ENCODE measurements around the gene ZMYND11.

DNA sequence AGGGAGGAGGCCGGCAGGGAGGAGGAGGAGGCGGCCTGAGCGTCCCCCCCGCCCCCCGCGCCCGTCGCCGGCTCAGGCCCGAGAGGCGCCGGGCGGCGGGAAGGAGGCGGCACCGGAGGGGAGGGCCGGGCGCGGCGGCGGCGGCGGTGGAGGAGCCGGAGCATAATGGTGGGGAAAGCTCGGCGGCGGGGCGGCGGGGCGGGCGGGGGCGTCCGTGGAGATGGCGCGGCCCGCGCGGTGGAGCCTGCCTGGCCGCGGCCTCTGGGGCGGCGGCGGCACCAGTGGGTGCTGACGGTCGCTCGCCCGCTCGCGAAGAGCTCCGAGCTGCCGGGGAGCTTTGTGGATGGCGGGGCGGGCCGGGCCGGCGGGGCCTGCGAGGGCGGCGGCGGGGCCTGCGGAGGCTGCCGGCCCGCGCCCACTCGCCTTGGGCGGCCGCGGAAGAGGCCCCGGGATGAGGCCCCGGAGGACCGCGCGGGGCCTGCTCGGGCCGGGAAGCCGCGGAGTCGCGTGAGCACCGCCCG, at the start of gene ZMYND11:
ZMYND11 (plus strand) TSS at position 64 of the 521 bp plus-strand sequence.
- RRBS = 1% methylated on average over 24 of the region's 81 CpGs

DNA sequence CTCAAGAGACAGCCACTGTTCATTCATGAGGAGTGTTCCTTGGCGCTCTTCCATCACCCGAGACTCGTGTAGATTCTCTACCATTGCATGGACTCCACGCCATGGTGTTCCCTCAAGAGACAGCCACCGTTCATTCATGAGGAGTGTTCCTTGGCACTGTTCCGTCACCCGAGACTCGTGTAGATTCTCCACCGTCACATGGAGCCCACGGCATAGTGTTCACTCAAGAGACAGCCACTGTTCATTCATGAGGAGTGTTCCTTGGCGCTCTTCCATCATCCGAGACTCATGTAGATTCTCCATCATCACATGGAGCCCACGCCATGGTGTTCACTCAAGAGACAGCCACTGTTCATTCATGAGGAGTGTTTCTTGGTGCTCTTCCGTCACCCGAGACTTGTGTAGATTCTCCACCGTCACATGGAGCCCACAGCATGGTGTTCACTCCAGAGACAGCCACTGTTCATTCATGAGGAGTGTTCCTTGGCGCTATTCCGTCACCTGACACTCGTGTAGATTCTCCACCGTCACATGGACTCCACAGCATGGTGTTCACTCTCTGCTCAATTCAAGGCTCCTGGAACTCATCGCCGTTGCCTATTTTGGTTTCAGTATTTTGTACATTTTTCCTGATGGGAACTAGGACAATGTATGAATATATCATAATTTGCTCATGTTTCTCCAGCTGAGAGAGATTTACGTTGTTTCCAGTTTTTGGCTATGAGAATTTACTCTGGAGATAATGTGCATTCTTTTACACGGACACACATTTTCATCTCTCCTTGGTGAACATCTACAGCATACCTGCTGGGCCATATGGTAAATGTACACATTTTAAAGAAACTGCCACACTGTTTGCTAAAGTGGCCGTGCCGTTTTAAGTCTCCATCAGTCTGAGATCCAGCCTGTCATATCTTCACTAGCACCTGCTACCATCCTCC, 245.1 kb downstream of the DIP2C start:
- RRBS = no CpG with 5 or more reads among the region's 26 CpGs

- RRBS = no CpG with 5 or more reads among the region's 34 CpGs
Measured at GRCh38 chr10:584878-585697, 104.4 kb downstream of the DIP2C start.

- RRBS = no CpG with 5 or more reads among the region's 9 CpGs
Measured at GRCh38 chr10:600899-601524, 88.5 kb downstream of the DIP2C start.

- RRBS = no CpG with 5 or more reads among the region's 5 CpGs
Measured at GRCh38 chr10:830248-831245, 101.0 kb downstream of the LARP4B start.

DNA sequence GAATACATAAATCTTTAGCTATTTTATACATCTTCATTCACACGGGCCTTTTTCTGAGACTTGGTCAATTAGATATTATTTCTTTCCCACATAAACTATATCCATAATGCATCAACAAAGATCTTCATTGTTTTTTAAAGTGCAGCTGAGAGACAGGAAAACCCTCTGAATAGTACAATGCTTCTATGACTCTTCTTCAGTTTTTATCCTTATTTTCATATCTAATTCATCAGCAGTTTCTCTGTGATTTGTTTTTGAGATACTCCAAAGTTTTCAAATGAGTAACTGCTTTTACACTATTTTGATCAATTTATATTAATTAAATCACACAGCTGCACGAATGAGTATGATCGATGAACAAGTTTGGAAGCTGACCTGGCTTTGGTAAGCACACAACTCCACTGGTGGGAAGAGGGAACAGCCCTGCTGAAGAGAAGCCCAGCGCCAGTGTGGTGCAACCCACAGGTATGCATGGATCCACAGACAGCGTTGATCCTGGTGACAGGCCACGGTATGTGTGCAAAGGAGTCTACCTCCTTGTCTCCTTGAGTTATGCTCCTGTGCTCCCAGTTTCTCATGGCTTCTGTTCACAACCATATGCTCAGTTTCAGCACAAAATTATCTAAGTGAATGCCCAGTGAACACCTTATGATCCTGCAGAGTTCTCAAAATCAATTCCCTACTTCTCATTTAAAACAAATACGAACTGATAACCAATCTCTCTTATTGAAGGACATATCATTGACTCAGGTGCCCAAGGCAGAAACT, 25.3 kb downstream of the LARP4B start:
- RRBS = no CpG with 5 or more reads among the region's 7 CpGs

GRCh38 chr10:983795-984693, 4.2 kb upstream of the GTPBP4 start:
- RRBS = no CpG with 5 or more reads among the region's 9 CpGs

GRCh38 chr10:997057-997751, 9.0 kb downstream of the GTPBP4 start:
- RRBS = no CpG with 5 or more reads among the region's 16 CpGs

GRCh38 chr10:1037059-1038008, 11.6 kb downstream of the IDI1 start:
- RRBS = no CpG with 5 or more reads among the region's 24 CpGs

DNA sequence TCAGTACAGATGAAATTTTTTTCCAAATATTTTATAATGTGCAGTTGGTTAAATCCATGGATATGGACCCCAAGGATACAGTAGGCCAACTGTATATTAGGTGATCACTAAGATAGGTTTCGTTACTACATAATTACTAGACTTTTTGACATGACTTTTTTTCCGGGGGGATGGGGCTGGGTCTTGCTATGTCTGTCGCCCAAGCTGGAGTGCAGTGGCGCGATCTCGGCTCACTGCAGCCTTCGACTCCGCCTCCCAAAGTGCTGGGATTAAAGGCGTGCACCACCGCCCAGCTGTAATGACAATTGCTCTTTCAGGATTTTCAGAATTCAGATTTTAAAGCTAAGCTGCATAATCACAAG, 1.1 kb downstream of the IDI1 start:
- RRBS = no CpG with 5 or more reads among the region's 10 CpGs

GRCh38 chr10:1420427-1421403, 316.6 kb downstream of the ADARB2 start:
- RRBS = 7% methylated on average over 2 of the region's 28 CpGs

DNA sequence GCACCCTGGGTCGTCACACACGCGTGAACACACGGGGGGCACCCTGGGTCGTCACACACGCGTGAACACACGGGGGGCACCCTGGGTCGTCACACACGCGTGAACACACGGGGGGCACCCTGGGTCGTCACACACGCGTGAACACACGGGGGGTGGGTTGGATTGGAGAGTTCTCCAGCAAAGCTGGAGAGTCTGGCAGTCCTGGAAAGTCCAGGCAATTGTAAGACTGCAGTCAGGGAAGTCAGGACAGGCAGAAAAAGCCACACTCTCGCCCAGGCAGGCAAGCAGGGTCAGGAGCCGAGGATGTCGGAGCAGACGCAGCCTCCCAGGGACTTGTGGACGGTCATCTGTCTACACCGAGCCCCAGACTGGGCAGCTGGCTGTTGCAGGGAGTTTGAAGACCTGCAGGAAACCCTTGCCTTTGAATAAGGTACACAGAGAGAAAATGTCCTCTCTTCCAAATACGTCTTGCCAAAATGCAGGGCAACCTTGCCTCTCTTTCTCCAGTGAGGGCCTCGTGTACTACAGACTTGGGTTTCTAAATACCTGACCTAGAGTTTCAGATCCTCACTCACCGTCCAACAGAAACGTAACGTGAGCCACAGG, 176.8 kb downstream of the ADARB2 start:
- RRBS = no CpG with 5 or more reads among the region's 27 CpGs

DNA sequence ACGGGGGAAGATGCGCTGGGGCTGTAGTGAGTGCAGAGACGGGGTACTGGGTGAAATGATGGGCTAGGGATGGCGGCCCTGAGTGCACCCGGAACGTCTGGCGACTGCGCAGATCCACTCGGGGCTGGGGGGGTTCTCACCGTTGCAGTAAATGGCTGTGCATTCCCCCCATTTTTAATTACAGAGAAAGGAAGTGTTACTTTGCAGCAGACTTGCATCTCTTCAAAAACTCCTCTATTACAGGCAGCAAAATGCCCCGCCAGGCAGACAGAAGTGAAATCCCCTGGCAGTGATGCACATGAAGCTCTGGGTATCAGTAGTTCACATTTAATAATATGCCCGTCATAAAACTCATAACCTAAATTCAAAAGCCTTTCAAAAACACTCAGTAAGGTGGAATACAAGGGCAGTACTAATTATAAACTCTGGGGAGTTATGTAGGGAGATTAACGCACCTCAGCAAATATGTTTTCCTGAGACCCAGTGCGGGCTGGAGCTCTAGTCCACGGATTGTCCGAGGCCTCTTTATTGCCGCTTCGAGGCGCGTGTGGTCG, 195.6 kb upstream of the ADARB2 start:
- RRBS = no CpG with 5 or more reads among the region's 21 CpGs

- RRBS = no CpG with 5 or more reads among the region's 13 CpGs
Measured at GRCh38 chr10:2781581-2782019, 285.7 kb upstream of the PFKP start.

GRCh38 chr10:3090816-3091264, 23.5 kb downstream of the PFKP start:
- RRBS = no CpG with 5 or more reads among the region's 5 CpGs

GRCh38 chr10:3123432-3123957, 49.1 kb downstream of the PITRM1 start:
- RRBS = no CpG with 5 or more reads among the region's 14 CpGs

DNA sequence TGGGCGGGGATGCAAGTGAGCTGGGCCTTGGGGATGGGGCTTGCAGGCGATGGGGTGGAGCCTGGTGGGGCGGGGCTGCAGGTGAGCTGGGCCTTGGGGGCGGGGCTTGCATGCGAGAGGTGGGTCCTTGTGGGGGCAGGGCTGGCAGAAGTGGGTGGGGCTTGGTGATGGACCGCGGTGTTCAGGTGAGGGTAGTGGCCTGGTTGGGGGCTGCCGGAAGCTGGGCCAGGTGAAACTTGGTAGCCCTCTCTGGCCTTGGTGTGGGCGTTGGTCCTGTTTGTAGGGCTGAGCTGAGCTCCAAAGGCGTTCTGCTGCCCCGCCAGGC, 745 bp upstream of the PITRM1 start:
- RRBS = no CpG with 5 or more reads among the region's 11 CpGs

- RRBS = no CpG with 5 or more reads among the region's 21 CpGs
Measured at GRCh38 chr10:3293674-3294574, 121.3 kb upstream of the PITRM1 start.

GRCh38 chr10:3424372-3424968, 251.9 kb upstream of the PITRM1 start:
- RRBS = 36% methylated on average over 4 of the region's 21 CpGs

DNA sequence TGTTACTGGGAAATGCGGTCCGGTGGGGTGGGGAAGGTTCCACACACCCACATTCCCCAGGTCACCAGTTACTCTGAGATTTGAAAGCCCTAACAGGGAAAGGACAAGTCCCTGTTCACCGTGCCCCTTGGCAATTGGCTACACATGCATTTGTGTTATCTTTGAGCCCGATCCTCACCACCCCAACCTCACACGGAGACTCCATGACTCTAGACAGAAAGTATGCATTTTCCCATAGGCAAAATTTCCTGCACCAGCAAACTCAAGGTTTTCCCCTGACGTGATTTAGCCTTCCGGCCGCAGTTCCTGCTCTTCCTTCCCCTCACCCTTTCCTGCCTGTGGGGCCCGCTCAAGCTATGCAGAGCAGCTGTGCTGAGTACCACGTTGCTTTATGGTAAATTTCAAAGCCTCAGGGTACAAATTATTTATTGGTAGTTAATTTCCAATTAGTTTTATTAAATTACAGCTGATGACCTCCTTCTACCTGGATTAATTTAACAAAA, 282.8 kb upstream of the PITRM1 start:
- RRBS = no CpG with 5 or more reads among the region's 10 CpGs

Measured in cardiac fibroblast (primary cell).